ENCODE measurements around a stretch of chr1.

DNA sequence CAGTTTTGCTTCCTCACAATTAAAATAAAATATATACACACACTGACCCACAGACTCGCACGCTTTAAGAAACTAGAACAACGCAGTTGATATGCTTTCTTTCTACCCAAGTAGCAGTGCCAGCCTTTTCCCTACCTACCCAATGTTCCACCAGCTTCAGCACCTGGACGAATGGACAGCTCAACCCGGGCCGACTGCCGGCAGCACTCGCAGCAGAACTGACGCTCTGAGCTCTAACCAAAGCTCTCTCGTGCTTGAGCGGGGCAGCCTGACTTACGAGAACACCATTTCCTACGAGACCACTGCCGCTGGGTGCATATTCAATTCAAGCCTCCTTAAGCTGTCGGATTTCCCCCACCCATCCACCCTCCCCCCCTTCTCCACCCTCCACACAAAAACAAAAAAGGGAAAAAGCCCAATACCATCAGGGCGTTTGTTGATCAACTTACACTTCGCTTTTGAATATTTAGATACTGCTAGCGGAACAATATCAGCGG is 127.4 kb upstream of the DPYD start:
- PRO-cap, 2 experiments = peak in 1 of 2 experiments; most common plus-strand start position 287 of the sequence (in 1); most common minus-strand start position 220 of the sequence (in 1)

DNA sequence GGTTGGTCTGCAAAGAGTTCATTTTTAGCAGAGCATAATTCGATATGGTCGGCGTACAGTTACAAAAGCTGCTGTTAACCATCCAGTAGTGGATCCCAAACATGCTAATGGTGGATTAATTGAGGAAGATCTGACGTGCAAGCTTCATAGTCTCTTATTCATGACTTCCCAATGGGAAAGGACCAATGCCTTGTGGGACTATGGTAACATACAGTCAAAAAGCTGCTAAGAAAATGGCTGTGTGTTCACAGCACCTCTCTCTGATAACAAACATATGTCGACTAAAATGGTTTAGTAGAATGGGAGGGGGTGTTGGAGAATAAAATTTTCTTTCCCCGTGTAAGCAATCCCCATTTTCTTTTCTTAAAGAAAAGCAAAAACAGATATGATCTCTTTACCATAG is 128.9 kb upstream of the DPYD start:
- PRO-cap, 2 experiments = peak in 1 of 2 experiments; most common minus-strand start position 109 of the sequence (in 1)

DNA sequence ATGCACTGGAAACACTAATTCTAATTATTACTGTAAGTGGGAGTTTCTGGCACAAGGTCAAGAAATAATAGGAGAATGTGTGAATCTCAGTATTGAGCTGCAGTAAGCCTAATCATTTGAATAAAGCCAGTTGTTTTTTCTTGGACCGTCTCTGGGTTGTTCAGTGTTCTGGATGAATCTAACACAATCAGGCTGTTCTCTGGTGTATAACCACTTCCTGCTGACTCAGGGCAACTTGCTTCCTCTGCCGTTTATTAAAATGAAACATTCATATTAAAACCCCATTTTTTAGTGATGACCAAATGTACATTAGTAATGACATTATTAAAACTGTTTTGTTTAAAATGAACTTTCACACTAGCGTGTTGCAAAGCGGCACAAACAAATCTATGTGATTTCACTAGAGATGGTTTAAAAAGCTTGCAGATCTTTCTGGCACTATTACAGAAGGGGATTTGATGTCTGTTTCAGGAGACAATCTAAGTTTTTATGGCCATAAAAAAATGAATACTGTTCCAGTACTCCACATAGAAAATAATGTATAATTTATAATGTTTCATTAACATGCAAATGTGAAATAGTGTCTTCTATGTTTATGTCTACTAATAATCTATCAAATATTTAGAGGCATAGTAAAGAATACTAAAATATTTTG is 273.0 kb upstream of the SNX7 start:
- PRO-cap, 2 experiments = no peak in any of the 2 experiments

DNA sequence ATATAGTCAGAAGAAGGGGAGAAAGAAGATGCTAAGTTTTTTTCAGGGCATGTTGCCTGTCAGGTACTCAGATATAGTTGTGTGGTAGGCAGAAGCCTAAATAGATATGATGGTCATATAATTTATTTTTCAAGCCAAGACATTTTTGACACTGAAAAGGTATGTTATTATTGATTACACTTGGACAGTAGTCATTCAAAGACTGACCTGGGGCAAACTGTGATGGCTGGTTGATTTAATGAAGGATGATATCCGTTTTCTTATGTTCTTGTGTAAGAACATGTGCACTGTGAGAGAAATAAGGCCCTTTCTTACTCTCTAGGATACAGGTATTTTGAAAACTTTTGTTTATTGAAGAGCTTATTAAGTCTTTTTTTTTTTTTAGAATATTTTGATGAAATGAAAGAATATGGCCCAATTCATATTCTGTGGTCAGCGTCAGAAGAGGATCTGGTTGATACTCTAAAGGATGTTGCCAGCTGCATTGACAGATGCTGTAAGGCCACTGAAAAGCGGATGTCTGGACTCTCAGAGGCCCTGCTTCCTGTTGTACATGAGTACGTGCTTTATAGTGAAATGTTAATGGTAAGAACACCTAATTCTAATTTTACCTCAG is 36.9 kb downstream of the SNX7 start:
- PRO-cap, 2 experiments = no peak in any of the 2 experiments

DNA sequence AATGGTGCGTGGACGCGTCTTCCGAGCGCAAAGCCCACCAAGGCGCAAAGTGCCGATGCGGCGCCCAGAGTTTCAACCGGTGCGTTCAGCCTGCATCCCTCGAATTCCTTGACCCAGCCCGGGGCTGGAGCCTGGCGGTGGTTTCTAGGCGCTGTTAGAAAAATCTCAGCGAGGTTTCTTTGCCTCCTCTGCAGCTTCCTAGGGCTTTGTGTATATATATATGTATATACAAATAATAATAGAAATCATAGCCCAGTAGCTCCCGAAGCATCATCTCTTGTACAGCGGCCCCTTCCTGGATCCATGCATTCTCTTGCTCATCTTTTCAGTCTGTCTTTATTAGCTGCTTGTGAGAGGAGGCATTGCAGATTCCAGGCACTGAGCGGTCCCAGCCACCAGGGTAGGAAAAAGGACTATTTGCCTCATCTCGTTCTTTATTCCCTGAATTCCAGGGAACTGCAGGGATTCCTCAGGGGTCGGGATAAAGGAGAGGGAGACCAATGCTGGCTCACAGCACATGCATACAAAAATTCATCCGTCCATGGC is 674 bp upstream of the PLPPR5 start:
- PRO-cap, 2 experiments = peak in 1 of 2 experiments; most common plus-strand start position 365 of the sequence (in 1); most common minus-strand start position 315 of the sequence (in 1)

DNA sequence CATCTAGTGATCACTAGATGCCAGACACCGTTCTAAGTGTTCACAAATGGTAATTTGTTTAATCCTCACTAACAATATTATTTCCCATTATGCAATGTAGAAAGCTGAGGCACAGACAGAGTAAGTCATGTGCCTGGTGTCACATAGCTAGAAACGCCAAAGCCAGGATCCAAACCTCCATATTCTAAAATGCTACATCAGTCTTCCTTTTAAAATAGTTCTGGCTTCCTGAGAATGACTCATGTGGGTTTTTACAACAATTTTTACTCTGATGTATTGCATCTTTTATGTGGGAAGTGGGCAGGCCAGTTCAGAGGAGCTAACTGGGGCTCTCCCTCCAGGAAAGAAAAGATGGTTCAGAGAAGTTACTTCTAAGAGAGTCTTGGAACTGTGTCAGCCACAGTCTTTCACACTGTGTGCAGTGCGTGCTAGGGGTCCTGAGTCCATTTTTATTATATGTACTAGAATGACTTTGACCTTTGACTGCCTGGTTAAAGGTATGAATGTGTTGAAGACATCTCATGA is 177.4 kb downstream of the PLPPR4 start:
- PRO-cap, 2 experiments = peak in 1 of 2 experiments; most common plus-strand start position 281 of the sequence (in 1)

- PRO-cap, 2 experiments = no peak in any of the 2 experiments
These were observed 4.1 kb downstream of the PALMD start for GRCh38 chr1:99650075-99650412.

DNA sequence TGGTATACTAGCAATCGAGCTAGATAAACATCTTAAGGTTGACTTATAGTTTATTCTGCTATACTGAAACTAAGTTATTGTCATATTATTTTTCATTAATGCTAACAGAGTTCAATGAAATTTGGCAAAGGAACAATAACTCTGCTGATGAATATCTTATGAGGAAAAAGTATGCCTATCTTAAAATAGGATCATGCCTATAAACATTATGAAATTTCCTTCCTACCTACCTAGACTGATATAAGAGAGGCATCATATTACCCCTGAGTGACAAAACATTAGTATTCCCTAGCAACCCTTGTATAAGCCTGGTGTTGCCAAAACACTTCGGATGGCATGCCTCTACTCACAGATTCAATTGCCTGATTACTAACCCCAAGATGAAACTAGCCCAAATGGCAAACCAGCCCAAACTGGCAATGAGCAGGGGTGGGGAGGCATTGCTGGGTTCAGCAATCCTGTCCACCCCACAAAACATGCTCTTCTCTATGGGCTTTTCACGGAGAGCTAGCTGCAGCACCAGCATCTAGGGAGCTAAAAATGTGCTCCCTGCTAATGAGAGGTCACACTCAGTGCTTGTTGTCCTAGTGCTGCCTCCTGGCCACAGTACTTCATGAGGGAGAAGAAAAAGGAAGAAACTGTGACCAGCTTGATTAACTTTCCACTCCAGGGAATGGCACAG is 13.8 kb downstream of the PALMD start:
- PRO-cap, 2 experiments = no peak in any of the 2 experiments

DNA sequence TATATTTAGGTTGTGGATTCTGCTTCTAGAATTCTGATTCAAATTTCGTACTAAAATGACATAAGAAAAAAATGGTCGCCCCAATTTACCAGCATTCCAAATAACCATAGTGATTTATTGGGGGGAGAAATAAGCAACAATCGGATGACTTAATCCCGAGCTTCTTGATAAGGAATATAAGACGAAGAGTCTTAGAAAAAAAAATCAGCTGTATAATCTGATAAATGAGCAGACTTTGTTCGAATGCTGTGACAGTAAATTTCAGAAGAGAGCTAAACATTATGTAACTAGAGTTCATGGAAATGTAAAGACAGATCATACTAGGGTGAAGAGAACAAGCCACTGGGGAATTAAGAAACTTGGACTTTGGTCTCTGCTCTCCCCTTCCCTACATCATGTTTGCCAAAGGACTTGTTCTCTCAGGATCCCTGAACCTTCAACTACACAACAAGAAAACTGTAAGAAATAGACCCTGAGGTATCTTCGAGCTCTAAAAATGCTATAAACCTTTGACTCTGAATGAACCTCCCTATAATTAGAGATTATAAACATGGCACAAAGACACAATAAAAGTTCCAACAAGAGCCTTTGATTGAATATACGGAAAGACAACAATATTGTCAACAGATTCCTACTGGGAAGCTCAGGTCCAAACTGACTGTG is 27.6 kb downstream of the FRRS1 start:
- PRO-cap, 2 experiments = no peak in any of the 2 experiments

DNA sequence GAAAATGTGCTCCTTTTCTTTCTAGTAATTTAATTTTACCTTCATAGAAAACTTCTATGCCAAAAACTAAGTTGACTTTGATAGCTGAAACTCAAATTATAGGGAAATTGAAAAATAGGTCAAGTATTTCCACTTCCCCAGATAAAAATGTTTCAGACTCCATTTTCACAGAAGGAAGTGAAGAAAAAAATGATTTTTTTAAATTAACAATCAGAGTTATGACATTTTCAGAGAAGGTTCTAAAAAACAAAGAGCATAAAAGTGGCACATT is 6.2 kb downstream of the FRRS1 start:
- PRO-cap, 2 experiments = no peak in any of the 2 experiments

- PRO-cap, 2 experiments = no peak in any of the 2 experiments
These were observed 12.3 kb upstream of the FRRS1 start for GRCh38 chr1:99778821-99779070.

- PRO-cap, 2 experiments = no peak in any of the 2 experiments
These were observed 50.4 kb downstream of the AGL start for GRCh38 chr1:99900449-99901030.

GRCh38 chr1:100187865-100188266 is 9.8 kb upstream of the LRRC39 start:
- PRO-cap, 2 experiments = no peak in any of the 2 experiments

- PRO-cap, 2 experiments = no peak in any of the 2 experiments
These were observed 85.3 kb upstream of the GPR88 start for GRCh38 chr1:100452601-100453142.

DNA sequence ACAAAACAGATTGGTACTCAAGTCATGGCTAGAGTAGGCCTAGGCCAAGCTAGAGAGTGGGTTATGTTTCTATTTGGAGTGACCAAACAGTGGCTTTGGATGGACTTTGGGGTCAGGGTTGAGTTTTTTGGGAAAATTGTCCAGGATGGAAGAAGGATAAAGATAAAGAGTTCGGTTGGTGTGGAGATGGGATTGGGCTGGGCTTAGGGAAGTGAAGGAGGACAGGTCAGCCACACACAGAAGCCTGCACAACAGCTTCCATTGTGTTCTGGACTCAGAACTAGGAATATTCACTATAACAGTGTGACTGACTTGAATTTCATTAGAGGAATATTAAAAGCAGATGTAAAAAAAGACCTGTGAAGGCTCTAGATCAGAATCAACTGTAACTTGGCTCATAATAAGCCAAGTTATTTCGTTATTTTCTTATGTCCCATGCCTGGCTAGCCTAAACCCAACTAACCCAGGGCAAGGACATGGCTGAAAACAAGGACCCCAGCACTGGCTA is 56.7 kb upstream of the GPR88 start:
- PRO-cap, 2 experiments = no peak in any of the 2 experiments

DNA sequence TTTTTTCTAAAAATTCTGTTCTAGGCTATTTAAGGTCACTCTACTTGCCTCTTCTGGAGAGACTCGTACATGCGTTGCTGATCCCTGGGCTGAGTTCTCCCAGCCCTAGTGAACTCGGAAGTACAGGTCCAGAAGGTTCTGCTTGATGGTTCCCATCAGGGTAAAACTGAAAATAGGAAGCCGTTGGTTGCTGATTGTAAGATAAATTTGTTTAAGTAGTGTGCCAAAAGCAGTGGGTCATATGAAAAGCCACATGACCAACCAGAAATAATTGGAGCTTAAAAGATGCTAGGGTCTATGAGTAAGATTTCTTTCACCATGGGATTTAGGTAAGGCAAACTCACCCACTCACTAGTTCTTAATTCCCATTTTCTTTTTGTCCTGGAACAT is 90.8 kb upstream of the VCAM1 start:
- PRO-cap, 2 experiments = no peak in any of the 2 experiments

DNA sequence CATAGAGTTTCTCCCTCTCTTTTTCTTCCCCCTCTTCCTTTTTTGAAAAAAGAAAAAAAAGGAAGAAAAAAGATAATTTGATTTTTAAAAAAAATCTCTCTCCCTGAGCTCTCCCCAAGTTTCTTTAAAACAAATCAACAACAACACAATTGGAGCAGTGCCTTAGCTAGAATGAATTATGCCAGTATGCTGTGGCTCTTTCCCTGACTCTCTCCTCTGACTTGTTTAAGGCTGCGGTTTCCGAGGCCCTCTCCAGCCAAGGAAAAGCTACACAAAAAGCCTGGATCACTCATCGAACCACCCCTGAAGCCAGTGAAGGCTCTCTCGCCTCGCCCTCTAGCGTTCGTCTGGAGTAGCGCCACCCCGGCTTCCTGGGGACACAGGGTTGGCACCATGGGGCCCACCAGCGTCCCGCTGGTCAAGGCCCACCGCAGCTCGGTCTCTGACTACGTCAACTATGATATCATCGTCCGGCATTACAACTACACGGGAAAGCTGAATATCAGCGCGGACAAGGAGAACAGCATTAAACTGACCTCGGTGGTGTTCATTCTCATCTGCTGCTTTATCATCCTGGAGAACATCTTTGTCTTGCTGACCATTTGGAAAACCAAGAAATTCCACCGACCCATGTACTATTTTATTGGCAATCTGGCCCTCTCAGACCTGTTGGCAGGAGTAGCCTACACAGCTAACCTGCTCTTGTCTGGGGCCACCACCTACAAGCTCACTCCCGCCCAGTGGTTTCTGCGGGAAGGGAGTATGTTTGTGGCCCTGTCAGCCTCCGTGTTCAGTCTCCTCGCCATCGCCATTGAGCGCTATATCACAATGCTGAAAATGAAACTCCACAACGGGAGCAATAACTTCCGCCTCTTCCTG is 2.0 kb downstream of the S1PR1 start:
- PRO-cap, 2 experiments = peak in 1 of 2 experiments; most common plus-strand start position 498 of the sequence (in 1); most common minus-strand start position 223 of the sequence (in 1)

GRCh38 chr1:101243487-101244173 is 6.8 kb downstream of the S1PR1 start:
- PRO-cap, 2 experiments = no peak in any of the 2 experiments

- PRO-cap, 2 experiments = peak in 1 of 2 experiments; most common plus-strand start chr1:101410566 (in 1)
These were observed 173.4 kb downstream of the S1PR1 start for GRCh38 chr1:101409948-101410904.

DNA sequence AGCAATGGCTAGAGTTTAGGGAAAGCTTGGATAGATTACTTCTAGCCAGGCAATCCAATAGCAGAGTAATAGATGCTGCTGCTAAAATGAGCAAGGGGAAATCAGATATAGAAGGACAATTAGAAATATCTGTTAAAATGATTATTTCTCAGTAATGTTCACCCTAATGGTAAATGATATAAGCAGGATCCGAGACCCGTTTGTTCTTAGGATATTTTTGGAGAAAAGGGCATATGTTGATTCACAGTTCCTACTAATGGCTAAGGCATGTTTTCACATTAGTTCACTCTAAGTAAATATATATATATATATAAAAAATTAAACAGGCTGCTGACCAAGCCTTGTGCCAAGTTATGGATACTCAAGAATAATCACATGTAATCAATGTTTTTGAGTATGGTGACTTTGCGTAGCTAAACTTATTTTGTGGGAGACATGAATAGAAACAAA is 529.2 kb downstream of the COL11A1 start:
- PRO-cap, 2 experiments = no peak in any of the 2 experiments